ENCODE measurements around the gene CCDC181.

GRCh38 chr1:169427329-169427681, at the start of gene CCDC181:
Gene CCDC181, minus strand, starts transcription at chr1:169427474.
- PRO-cap = no peak
- RAMPAGE, long total RNA = no peak

DNA sequence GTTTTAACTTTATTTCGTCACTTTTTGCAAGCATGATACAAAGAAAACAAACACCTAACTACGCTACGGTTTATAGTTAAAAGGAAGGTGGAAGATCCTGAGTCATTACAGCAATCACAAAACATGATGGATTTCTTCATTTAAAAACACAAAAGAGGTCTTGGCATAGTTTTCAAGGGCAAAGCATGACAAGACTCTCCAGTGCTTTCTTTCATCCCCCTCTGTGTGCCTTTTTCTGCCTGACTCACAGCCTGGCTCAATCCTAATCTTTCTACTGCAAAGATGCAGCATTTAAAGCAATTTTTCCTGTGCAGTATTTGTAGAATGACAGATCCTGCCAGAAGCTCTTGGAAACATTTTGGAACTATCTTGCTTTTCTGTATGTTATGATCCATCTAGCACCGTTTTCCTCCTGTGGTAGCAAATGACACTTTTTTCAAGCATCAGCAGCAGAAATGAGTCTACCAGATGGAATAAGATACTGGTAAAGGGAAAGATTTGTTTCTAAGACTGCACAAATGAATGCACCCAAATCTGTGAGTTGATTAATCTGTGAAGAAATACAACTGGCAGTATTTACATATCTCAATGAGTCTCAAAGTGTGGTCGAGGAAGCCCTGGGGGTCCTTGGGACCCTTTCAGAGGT, 974 bp upstream of the SLC19A2 start:
- PRO-cap = no peak
- RAMPAGE, long total RNA = no peak

DNA sequence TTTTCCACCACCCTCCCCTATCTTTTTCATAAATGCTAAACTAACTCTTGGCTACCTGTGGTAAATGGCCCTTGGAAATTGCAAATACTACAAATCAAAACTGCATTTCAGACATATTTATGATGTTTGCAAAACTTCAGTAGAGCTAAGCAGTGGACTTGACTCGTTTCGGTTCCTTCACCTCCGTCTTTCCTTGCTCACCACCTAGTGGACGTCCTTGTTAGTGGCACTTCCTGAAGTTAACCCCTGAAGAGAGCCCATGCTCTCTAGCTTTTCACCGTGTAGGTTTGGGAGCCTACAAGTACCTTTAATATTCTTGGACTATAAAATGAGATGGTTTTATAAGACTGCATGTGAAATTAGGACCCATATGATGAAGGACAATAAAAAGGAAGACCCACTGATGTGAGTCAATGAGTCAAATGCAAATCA, 604 bp upstream of the SELL start:
- PRO-cap = unidirectional peak, minus-strand start at position 191 of the sequence
- RAMPAGE, long total RNA = no peak

- PRO-cap = no peak
- RAMPAGE, long total RNA = no peak
Observed at GRCh38 chr1:169745303-169745805, 11.5 kb upstream of the SELE start.

GRCh38 chr1:169836897-169837292, 42.1 kb downstream of the C1orf112 start:
- PRO-cap = no peak
- RAMPAGE, long total RNA = no peak

DNA sequence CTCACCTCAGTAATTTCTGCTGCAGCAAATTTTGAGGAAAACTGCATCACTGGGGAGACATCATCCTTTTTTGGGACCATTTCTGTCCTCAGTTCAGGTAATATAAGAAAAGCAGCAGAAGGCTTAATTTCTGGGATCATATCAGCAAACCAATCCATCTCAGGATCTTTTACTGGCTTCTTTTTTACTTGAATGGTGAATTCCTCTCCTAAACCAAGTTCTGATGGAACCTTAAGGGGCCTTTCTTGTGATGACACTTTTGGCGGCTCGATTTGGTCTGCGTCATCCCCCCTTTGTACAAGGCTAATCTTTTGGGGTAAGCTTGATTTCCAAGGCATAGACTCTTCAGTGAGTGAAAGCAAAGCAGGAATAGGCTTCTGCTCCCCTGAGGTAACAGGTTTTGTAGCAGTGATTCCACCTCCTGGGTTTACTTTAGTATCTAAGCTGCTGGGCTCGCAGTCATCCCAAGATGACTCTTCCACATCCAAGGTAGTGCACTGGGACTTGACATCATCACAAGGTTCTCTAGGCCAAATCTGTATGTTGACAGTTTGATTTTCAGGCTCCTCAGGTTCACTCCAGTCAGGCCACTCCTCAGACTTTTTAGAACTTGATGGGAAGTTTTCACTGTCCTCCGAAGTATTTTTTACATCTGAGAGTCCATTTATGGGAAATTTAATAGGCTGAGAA, 39.3 kb downstream of the SCYL3 start:
- PRO-cap = no peak
- RAMPAGE, long total RNA = no peak

- PRO-cap = no peak
- RAMPAGE, long total RNA = no peak
Observed at GRCh38 chr1:170725876-170726137, 61.9 kb downstream of the PRRX1 start.

DNA sequence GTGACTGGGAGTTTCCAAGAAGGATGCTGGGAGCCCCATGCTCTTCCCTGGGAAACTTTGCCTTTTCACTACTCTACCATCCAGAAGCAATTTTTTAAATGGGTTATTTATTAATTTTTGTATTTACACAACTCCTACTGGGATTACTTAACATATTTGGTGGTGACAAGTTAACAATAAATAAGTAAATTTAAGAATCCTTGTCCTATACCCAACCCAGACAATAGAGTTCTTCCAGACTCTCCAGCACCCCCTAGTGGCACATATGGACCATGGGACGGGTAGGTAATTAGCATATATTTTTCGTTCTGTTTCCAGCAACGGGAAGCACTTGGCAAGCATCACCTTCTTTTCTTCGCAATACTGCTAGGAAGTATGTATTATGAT, 3.5 kb downstream of the FMO2 start:
- PRO-cap = no peak
- RAMPAGE, long total RNA = no peak

DNA sequence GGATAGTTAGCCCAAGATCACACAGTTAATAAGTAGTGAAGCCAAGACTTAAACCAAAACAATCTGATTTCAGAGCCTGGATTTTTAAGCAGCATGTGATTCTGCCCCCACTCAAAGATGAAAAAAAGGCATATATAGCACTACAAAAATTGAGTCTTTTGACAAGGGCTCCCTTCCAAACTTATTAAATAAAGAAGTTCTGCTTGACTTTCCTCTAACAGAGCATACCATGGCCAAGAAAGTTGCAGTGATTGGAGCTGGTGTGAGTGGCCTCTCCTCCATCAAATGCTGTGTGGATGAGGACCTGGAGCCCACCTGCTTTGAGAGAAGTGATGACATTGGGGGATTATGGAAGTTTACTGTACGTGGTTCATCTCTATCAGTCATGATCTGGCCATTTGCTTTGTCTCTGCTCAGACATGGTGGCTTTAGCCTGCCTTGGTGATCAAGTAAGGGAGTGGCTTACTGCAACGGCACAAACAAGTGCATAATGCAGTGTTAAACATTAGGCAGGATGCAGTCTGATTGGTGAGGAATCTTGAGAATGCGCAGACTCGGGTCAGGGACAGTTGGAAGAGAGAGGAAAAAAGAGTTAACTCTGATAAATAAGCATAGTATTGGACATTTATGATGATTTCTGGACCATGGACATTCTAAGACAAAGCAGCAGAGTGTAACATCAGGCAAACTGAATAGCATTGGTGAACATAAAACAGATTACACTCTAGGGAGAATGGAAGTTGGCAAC, 5.8 kb downstream of the FMO4 start:
- PRO-cap = no peak
- RAMPAGE, long total RNA = no peak

- PRO-cap = no peak
- RAMPAGE, long total RNA = no peak
Observed at GRCh38 chr1:171524621-171525196, 39.4 kb downstream of the PRRC2C start.

- PRO-cap = no peak
- RAMPAGE, long total RNA = no peak
Observed at GRCh38 chr1:171556994-171558316, 64.6 kb upstream of the MYOCOS start.

DNA sequence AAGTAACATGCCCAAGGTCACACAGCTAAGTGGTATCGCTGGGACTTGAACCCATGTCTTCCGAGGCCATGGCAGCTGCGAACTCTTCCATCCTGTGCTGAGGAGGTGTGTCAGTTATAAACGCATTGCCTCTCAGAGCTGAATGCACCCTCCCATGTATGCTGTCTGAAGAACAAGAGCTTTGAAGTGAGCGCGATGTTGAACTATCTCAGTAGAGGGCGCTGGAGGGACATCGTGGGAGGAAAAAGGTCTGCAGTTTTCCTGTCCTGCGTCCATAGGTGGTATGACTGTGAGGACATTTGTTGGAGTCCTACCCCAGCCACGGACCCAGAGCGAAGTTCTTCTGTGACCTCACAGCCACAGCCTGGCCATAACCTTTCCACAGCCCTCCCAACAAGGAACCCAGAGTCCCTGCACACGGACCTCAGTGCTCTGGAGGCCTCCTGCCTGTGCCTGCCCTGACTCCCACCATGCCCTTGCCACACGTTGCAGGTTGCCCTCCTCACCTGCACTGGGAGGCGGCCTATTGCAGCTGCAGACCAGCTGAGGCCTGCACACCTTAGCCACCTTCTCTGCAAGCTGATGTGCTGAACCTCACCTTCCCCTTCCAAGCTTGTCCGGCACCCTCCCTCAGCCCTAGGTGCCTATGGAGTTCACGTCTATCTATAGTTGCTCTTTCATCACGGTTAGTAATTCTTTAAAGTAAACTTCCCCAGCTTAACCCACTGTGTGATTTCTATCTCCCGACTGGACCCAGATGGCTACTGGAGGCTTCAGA, 7.4 kb downstream of the MYOC start:
- PRO-cap = no peak
- RAMPAGE, long total RNA = no peak

GRCh38 chr1:171663170-171663697, 10.7 kb upstream of the MYOC start:
- PRO-cap = no peak
- RAMPAGE, long total RNA = no peak

DNA sequence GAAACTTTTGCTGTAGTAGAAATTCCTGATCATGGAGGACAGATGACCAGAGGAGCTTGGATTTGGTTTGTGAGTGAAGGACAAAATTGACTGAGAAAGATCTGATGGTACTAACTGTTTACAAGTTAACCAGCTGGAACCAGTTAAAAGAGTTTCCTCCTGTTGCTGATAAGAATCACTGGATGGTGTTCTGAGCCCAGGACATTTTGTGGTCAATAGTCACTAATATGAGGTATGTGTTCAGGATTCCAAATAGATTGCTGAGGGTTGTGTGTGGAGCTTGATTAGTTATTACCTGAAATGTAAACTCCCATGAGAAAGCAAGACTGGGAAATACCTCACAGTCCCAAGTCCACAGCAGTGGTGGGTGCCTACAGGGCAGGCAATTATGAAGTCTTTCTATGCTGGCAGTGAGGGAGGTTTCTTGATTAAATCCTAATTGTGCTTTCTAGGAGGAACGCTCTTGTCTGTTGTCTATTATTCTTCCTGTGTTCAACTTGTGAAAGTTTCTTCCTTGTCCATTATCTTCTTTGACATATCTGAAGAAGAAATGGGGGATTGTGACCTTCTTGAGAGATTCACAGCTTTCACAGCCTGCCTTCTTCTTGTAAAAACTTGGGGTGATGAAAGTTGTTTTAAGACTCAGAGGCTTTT, 164.6 kb downstream of the DNM3 start:
- PRO-cap = no peak
- RAMPAGE, long total RNA = no peak

GRCh38 chr1:172361043-172361369, 59.5 kb upstream of the C1orf105 start:
- PRO-cap = no peak
- RAMPAGE, long total RNA = no peak

- PRO-cap = no peak
- RAMPAGE, long total RNA = no peak
Observed at GRCh38 chr1:172448830-172449779, 5.2 kb upstream of the PIGC start.

DNA sequence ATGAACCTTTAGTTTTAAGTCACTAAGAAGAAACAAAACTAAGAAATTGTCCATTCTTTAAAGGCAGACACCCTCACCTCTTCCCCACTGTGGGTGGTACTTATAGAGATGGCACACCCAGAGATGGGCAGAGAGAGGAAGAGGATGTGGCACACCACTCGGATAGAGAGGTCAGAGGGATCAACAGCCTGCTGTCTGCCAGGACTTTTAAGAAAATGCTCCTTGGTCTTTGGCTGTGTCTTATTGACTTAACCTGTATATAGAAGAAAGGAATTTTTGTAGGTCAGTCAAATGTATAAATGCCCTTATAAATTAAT, 45.1 kb downstream of the FASLG start:
- PRO-cap = no peak
- RAMPAGE, long total RNA = no peak

- PRO-cap = no peak
- RAMPAGE, long total RNA = no peak
Observed at GRCh38 chr1:173051087-173051306, 256 bp upstream of the TNFSF18 start.

GRCh38 chr1:173210396-173210641, 3.2 kb upstream of the TNFSF4 start:
- PRO-cap = no peak
- RAMPAGE, long total RNA = no peak

DNA sequence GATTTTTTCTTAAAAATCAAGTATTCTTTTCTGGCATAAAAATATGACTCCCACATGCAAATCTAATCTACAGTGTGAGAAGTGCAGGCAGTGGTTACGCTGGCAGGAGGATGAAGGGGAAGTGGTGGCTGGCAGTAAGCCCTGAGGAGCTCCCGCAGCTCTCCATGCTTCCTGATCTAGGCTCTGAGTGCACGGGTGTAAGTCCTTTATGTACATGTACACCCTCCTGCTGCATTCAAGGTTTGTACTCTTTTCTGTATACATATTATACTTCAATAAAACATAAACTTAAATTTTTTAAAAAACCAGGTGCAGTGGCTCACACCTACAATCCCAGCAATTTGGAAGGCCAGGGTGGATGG, 67.5 kb upstream of the PRDX6 start:
- PRO-cap = unidirectional peak, plus-strand start at position 105 of the sequence
- RAMPAGE, long total RNA = no peak

Data from OCI-LY7 (cell line).